Measurements from ENCODE around the genes BLMH and C17orf75.

- PRO-cap, 2 experiments, result no peak in any of the 2 experiments
These were observed 4.0 kb downstream of the NSRP1 start for GRCh38 chr17:30120439-30121106.

DNA sequence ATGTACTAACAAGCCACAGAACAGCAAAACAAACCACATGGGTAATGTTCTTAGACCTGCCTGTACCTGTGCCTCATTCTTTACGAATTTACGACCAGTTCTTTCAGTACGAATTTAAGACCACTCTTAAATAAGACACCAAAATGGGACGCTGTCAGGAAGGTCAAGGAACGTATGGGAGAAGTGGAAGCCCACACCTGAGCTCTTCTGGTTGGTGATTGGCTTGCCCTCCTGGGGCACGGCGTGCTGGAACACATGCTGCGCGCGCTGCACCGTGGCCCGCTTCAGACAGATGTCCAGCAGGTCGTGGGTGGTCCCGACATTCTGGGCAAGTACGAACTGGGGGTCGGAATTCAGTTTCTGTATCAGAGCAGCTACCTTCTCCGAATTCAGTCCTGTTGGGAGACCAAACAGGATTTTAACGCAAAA is 616 bp downstream of the BLMH start:
- PRO-cap, 2 experiments, result no peak in any of the 2 experiments

GRCh38 chr17:30291543-30292638 is at the start of gene BLMH:
BLMH (minus strand) TSS chr17:30291944.
- PRO-cap, 2 experiments, result peak in 1 of 2 experiments; most common plus-strand start chr17:30292078 (in 1); most common minus-strand start chr17:30291943 (in 1)

DNA sequence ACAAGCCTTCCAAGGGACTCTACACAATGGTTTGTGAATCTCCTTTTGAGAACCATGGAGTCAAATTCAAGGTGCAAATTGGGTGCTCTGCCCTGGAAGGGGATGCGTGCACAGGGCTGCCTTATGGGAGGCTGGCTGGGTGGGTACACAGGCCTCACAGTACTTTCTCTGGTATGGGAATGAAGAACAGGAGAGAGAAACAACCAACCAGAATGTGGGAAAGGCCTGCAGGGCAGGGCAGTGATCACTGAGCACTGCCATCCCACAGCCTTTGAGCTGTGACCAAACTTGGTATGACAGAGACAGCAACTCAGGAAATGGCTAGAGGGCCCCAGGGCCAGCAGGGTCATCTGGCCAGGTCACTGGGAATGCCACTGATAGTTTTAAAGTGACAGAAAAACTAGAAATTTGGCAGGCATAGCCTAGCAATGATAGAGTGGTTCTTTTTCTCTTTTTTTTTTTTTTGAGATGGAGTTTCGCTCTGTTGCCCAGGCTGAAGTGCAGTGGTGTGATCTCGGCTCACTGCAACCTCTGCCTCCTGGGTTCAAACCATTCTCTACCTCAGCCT is 3.8 kb upstream of the TMIGD1 start:
- PRO-cap, 2 experiments, result peak in 1 of 2 experiments; most common minus-strand start position 273 of the sequence (in 1)

GRCh38 chr17:30340781-30341504 is 7.1 kb upstream of the TMIGD1 start:
- PRO-cap, 2 experiments, result no peak in any of the 2 experiments

GRCh38 chr17:30905544-30906132 is 400 bp downstream of the TEFM start:
- PRO-cap, 2 experiments, result no peak in any of the 2 experiments

DNA sequence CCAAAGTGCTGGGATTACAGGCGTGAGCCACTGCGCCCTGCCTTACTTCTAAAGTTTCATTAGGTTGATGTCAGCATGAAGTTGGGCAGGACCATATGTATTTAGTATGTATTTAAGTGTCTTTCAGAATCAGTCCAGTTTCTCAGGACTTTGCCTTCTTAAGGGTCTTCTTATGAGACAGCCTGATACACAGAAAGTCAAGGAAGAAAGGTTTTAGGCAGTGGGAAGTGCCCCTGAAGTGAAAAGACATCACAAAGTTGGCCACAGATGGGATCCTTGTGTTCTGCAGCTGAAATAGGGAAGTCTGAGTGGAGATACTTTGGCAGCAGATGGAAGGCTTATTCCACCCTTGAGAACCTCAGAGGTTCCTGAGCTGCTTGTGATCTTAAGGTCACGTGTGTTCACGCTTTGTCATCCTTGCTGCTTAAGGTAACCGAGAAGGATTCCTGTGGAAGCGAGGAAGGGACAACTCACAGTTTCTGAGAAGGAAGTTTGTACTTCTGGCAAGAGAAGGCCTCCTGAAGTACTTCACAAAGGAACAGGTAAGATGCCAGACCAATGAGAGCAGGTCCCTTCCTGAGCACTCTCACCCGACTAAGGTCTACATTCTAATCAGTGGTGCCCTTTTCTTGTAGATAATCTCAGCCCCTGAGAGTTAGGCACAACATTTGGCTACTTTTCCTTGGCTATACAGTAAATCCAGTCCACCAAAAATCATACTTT is 12.2 kb downstream of the ADAP2 start:
- PRO-cap, 2 experiments, result no peak in any of the 2 experiments

GRCh38 chr17:31230055-31230570 is 66.9 kb downstream of the OMG start:
- PRO-cap, 2 experiments, result no peak in any of the 2 experiments

DNA sequence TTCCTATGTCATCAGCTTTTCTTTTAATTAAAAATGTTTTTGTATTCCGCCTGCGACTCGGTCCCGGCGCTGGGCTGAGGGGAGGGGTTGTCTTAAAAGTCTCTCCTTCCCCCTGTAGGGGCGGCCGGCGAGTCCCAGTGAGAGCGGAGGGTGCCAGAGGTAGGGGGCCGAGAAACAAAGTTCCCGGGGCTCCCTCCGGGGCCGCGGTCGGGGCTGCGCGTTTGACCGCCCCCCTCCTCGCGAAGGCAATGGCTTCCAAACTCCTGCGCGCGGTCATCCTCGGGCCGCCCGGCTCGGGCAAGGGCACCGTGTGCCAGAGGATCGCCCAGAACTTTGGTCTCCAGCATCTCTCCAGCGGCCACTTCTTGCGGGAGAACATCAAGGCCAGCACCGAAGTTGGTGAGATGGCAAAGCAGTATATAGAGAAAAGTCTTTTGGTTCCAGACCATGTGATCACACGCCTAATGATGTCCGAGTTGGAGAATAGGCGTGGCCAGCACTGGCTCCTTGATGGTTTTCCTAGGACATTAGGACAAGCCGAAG is 23.9 kb upstream of the EVI2A start:
- PRO-cap, 2 experiments, result no peak in any of the 2 experiments

DNA sequence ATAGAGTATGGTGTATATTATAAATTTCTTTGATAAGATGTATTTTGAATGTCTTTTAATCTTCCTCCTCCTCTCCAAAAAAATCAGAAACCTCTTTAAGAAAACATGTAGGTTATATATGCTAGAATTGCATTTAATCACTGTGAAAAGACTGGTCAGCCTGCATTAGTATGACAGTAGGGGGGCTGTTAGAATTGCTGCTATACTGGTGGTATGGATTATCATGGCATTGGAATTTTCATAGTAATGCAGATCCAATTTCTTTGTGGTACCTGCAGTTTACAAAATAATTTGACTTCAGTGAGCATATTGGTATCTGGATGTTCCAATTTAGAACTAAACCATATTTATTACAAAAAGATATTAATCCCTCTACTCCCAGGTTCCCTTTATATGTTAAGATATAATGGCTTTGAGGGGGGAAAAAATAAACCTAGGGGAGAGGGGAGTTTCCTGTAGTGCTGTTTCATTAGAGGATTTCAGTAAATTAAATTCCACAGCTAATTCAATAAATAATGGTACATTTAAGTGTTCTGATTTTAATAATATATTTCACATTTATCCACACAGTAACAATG is 16.2 kb upstream of the RAB11FIP4 start:
- PRO-cap, 2 experiments, result no peak in any of the 2 experiments

DNA sequence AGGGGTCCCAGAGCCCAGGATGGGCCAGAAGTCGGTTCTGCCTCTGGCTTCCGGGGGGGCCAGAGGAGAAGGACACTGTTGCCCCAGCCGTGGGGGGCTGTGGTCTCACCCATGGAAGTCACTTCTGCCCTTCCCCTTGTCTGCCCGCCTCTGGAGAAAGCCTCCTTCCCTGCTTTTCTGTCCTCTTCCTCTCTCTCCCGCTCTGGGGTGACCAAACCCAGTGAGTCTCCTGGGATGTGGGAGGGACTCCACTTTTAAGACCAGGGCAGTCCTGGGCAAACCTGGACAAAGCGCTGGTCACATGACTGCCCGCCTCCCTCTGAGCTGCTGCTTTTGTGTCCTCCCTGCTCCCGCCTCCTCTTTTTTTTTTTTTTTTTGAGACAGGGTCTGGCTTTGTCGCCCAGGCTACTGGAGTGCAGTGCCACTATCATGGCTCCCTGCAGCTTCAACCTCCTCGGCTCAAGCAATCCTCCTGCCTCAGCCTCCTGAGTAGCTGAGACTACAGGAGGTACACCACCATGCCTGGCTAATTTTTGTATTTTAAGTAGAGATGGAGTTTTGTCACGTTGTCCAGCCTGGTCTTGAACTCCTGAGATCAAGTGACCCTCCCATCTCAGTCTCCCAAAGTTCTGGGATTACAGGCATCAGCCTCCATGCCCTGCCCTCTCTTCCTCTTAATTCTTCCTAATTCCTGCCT is 40.7 kb downstream of the RAB11FIP4 start:
- PRO-cap, 2 experiments, result no peak in any of the 2 experiments

DNA sequence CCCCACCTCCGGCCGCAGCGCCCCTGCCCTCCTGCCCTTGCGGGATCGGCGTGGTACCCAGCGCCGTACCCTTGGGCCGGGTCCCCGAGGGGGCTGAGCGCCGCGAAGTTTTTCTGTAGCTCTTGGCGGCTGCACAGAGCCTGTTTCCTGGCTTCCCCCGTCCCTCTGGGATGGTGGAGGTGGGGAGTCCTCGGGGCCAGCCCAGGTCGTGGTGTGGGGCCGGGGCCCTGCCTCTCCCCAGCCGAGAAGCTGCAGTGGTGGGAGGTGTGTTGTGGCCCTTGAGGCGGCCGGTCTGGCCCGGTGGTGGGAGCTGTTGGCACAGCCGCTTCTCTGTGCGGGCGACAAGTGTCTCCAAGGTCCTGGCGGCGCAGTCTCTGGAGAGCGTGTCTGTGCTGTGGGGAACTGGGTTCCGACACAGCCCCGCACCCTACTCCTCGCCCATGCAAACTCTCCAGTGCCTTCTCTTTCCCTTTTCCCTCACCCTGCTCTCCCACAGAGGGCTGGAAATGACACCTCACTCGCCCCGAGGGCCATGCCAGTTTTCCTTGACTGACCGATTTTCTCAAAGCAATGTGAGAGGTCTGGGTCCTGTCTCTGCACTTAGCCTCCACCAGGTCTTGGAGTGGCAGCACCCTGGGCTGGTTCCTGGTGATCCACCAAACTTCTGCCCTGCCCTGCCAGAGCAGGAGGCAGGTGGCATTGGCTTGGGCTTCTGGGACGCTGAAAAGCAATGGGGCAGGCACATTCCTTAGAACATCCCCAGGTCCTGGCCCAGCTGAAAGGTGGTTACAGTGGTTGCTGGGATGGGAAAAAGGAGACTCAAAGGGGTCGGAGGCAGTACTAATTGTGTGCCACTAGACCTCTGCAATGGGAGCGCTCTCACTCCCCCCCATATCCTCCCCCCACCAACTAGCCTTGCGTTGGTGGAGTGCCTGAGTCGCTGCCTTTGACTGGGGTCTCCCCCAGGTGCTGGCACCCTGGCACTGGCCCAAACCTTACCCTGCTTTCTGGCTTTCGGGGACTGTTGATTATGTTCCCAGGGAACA is 97.4 kb downstream of the RAB11FIP4 start:
- PRO-cap, 2 experiments, result peak in 1 of 2 experiments; most common minus-strand start position 376 of the sequence (in 1)

GRCh38 chr17:31581558-31581877 is 190.0 kb downstream of the RAB11FIP4 start:
- PRO-cap, 2 experiments, result no peak in any of the 2 experiments

GRCh38 chr17:31975338-31975865 is 31.8 kb upstream of the LRRC37B start:
- PRO-cap, 2 experiments, result no peak in any of the 2 experiments

DNA sequence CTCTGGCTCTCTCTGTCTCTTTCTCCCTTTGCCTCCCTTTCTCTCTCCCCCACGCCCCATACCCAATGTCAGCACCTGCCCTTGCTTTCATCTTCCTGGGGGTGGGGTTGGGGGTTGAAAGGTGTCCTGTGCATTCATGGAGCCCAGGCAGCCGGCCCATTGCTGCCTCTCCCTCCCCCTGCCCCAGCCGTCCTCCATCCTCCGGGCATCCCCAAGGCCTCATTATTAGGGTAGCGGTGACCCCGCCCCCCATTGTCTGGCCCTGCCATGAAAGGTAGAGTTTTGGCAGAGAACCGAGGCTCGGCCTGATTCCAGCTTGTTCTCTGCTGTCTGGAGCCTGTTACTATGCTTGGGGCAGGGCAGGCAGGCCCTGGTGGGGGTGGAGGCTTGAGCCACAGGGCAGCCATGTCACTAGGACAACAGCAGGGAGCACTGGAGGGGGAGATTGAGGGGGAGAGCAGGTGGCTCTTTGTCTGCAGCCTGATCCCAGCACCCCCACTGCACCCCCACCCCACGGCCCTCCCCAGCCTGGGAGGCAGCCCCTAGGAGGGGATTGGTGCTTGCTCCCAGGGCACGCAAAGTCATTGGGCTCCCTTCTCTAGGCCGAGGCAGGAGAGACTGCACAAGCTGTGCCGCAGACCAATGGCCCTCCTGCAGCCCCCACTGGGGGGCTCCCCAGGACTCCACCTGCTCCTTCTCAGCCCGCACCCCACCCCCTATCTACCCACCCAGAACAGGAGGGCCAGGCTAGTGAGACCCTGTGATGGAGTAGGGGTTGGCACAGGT is 15.4 kb downstream of the RHBDL3 start:
- PRO-cap, 2 experiments, result no peak in any of the 2 experiments

DNA sequence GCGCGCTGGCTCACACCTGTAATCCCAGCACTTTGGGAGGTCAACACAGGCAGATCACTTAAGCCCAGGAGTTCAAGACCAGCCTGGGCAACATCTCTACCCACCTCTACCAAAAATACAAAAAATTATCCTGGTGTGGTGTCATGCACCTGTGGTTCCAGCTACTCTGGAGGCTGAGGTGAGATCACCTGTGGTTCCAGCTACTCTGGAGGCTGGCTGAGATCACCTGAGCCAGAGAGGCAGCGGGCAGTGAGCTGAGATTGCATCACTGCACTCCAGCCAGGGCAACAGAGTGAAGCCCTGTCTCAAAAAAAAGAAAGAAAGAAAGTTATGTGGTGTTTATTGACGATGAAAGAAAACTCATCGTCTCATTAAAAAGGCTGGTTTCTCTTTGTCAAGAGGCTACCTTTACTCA is 33.7 kb downstream of the C17orf75 start:
- PRO-cap, 2 experiments, result no peak in any of the 2 experiments

GRCh38 chr17:32341542-32342533 is at the start of gene C17orf75:
C17orf75 (minus strand) TSS chr17:32342173.
- PRO-cap, 2 experiments, result peak in 2 of 2 experiments; most common plus-strand start chr17:32342025 (in 2); most common minus-strand start chr17:32341865 (in 2)

DNA sequence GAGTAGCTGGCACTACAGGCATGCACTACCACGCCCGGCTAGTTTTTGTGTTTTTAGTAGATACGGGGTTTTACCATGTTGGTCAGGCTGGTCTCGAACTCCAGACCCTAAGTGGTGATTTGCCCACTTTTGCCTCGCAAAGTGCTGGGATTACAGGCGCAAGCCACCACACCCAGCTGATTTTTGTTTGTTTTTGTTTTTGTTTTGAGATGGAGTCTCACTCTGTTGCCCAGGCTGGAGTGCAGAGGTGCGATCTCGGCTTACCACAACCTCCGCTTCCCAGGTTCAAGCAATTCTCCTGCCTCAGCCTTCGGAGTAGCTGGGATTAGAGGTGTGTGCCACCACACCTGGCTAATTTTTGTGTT is 8.9 kb downstream of the ZNF207 start:
- PRO-cap, 2 experiments, result no peak in any of the 2 experiments

GRCh38 chr17:32371068-32372053 is 21.4 kb downstream of the ZNF207 start:
- PRO-cap, 2 experiments, result no peak in any of the 2 experiments

- PRO-cap, 2 experiments, result no peak in any of the 2 experiments
These were observed 33.9 kb downstream of the ZNF207 start for GRCh38 chr17:32383922-32384289.